ENCODE measurements around a stretch of chr10.

DNA sequence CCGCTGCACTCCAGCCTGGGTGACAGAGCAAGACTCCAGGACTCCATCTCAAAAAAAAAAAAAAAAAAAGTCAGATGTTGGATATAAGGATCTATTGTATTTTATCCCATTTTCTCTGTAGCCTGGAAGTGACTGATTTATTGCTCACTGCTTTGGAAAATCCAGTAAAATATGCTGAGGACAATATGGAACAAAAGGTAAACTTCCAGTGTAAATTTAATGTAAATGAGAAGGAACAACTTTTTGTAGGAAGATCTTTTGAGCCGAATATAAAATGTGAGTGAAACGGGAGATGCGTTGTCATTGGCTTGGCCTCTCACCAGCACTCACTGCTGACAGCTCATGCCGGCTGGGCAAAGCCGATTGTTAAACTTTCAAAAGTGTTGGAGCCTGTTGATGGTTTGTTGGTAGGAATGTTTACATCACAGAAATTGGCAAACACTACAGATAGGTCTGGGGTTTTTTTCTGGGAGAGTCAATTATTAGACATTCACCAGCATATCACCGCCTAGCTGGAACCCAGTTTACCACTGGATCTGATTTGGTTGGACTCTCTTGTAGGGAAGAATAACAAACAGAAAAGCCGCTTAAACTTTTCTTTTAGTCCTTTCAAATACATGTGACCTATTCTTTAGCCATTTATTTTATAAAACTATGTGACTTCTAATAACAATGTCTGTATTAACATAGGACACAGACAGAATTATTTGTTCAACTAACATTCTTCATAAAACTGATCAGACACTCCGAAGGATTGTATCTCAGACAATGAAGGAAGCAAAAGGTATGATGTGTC is 6.2 kb downstream of the PSTK start:
- PRO-cap = no peak

DNA sequence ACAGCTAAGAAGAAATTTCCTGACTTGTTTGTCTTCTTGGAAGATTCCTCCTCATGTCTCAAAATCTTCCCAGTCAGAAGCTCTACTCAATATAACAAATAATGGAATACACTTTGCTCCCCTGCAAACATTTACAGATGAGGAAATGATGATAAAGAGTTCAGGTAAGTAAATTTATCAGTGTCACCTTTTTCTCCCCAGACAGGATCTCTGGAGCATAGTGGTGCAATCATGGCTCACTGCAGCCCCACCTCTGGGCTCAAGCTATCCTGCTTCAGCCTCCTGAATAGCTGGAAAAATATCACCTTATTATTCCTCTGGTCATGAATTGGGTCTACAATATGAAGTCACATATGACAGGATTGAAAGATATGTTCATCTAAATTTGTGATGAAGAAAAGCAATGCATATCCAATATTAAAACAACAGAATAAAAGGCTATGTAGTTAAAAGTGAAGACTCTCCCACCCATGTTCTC is 25.6 kb downstream of the ACADSB start:
- PRO-cap = no peak

- PRO-cap = no peak
These were observed 30.4 kb downstream of the ACADSB start for GRCh38 chr10:123038886-123039871.

- PRO-cap = no peak
These were observed 2.0 kb downstream of the HMX2 start for GRCh38 chr10:123149788-123150470.

DNA sequence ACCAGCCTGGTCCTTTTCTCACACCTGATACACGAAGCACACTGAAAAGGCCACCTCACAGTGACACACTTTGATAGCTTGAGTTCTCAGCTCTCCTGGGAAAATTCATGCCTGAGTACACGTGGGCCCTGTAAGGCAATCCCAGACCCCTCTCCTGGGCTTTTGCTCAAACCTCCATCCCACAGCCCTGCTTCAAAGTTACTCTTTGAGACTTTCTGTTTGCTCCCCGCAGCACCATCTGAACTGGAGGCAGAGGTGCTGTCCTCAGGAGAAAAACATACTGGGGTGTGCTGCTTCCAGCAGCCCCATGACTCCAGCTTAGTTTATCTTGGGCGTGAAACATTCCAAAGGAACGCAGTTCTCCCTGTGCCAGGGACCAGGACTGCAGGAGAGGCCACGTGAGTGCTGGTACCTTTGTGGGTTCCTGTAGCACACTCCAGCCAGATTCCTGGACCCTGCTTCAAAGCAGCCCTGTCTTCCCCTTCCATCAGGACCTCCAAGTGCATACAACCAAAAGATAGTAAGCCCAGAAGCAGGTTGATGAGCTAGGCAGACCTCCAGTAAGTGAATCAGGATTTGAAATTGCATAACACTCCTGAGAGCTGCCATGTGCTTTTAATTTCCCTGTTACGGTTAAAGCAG is 38.6 kb upstream of the CPXM2 start:
- PRO-cap = no peak

DNA sequence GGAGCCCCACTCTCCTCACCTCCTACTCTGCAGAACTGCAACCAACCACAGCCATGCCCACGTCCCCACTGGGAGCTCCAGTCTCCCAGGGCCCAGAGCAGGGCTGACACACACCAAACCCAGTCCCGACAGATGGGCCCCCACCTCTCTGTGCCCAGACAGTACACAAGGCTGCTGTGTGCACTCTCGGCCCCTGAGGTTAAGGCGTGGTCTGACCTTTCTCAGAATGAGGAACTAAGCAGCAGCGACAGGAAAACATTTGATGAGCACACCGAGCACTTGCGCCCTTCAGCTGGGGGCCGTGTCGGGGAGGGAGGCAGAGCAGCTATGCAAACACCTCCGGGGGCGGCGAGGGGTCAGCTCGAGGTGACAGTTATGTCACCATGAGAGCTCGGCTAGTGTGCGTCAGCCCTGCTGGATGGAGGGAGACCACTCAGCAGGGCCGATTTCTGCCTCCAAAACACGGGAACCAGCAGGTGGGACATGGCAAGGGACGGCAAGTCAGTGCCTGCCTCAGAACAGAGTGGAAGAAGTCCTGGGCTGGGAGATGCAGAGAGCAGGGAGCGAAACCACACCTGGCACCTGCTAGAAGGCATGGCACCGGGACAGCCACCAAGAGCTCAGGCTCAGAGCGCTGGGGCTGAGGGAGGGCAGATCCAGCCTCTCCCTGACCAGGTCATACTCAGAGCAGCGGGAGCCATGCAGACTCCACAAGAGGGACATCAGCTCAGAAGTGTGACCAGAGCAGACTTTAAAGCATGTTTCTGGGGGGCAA is 57.4 kb downstream of the CHST15 start:
- PRO-cap = no peak

DNA sequence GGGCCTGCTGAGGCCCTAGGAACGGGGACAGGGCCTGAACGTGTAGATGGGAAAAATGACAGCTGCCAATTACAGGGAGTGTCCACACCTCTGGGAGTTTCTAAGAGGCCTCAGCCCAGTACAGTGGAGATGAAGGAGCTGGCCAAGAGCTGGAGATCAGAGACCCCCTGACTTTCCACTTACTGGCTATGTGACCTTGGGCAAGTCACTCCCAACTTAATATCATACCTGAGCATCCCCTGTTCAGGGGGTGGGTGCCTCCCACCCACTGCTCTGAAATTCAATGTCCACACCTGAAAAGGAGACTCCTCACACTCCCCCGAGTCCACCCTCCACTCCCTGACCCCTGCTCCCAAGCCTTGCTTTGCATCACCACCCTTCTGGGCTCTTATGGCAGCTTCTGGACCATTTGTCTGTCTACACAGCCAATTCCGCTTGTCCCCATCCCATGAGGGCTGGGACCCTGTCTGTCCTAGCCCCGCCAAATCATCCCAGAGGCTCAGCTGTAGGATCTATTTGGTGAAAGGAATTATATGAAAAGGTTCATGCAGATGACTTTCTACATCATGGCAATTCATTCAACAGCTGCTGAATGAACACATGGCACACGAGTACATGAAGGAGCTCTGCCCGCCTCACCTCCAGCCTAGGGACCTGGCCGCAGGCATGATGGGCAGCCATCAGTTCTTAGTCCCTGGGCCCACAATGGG is 3.9 kb downstream of the CHST15 start:
- PRO-cap = no peak

DNA sequence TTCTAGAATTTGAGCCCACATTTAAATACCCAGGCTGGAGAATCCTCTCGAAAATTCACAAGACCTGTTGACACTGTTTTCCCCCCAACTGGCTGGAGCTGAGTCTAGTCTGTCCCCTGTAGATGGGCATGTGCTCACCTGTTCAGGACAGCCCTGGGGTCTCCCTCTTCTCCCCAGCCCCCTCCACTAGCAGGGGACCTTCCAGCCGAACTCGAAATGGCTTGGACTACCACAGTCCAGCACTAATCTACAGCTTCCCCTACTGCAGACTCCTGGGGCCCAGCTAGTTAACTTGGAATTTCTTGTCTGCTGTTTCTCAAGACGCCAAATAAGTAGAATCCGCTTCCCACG is 3.2 kb downstream of the CHST15 start:
- PRO-cap = no peak

GRCh38 chr10:124094009-124094942 is 878 bp upstream of the CHST15 start:
- PRO-cap = bidirectional peak, plus-strand start at chr10:124094358, minus-strand start at chr10:124094182

DNA sequence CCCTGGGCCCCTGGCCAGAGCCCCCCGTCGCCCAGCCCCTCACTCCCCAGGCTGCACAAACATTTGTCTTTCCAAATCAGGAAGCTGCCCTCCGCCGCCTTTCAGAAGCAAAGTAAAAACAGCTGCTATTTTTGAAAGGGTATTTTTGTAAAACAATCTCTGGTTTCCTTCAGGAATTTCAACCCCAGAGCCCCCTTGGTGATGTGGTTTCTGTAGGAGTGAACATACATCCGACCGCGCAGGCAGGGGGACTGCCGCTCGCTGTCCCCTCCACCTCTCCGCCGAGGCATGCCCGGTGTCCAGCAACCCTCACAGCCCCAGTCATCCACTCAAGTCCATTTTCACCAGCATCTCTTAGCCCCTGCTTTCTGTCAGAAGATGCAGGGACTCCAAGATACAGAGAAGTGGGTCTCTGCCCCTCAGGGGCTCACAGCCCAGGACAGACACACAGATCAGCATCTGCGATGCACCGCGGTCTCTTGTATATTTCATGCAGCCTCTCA is 128.6 kb upstream of the CHST15 start:
- PRO-cap = no peak

- PRO-cap = no peak
These were observed 37.7 kb downstream of the OAT start for GRCh38 chr10:124380865-124381635.

GRCh38 chr10:124535628-124536717 is 74.3 kb downstream of the LHPP start:
- PRO-cap = no peak

GRCh38 chr10:124611817-124612277 is 132.3 kb downstream of the FAM53B start:
- PRO-cap = no peak

GRCh38 chr10:124629365-124630053 is 114.7 kb downstream of the FAM53B start:
- PRO-cap = no peak

GRCh38 chr10:124645364-124645741 is 98.8 kb downstream of the FAM53B start:
- PRO-cap = no peak

GRCh38 chr10:124651703-124652646 is 92.2 kb downstream of the FAM53B start:
- PRO-cap = no peak

- PRO-cap = no peak
These were observed 15.7 kb downstream of the FAM53B start for GRCh38 chr10:124728317-124729034.

GRCh38 chr10:124755532-124755930 is 11.4 kb upstream of the FAM53B start:
- PRO-cap = no peak

DNA sequence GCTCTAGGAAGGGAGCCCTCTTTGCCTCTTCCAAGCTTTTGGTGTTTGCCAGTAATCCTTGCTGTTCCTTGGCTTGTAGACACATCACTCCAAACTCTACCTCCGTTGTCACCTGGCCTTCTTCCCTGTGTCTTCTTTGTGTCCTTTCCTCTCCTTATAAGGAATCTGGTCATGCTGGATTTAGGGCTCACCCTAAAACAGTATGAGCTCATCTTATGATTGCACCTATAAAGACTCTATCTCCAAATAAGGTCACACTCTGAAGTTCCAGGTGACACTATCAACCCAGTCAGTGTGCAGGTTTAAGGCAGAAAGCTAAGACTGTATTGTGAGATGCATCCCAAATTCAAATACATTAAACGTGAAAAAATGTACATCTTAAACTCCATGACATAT is 49.0 kb upstream of the ZRANB1 start:
- PRO-cap = no peak

GRCh38 chr10:124996109-124996575 is 31.7 kb downstream of the CTBP2 start:
- PRO-cap = no peak

Data from ReNcell CX (cell line).